Daoy (cell line): ENCODE results near the gene UMPS.

- RAMPAGE, long total RNA = no peak
These were observed 3.7 kb downstream of the PDIA5 start for GRCh38 chr3:123070435-123070982.

DNA sequence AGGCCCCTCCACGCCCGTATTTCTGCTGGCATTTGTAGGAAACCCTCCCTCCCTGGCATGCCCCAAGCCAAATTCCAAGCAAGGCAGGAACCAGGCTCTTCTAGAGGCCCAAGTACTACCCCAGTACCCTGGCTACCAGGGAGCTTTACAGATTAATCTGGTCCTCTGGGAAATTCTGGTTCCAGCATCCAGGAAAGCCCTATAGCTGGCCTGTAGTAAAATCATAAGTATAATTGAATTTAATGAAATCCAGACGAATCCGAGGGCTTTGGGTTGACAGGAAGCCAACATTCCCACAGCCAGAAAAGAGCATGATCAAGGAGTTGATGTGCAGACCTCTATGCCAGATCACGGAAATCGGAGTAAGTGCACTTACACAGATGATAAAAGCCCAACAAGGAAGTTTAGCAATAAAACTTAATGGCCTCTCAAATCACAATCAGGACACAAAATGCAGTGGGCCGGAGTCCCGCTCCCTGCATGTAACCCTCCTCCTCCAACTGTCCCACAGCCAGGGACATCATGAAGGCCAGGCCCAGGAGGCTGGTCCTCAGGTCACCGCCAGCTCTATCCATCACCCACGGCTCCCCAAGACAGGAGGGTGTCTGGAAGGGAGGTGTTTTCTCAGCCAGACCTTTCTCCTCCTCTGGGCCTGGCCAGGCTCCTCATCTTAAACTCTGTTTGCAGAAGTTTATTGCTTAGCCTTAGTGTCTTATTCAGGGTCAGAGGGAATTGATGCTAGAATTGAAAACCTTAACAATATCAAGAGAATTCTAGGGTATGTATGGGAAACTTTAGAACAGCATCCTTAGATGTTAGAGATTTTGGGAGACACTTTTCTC is 62.8 kb upstream of the SEC22A start:
- RAMPAGE, long total RNA = no peak

- RAMPAGE, long total RNA = no peak
These were observed 26.7 kb downstream of the SEC22A start for GRCh38 chr3:123228287-123229017.

DNA sequence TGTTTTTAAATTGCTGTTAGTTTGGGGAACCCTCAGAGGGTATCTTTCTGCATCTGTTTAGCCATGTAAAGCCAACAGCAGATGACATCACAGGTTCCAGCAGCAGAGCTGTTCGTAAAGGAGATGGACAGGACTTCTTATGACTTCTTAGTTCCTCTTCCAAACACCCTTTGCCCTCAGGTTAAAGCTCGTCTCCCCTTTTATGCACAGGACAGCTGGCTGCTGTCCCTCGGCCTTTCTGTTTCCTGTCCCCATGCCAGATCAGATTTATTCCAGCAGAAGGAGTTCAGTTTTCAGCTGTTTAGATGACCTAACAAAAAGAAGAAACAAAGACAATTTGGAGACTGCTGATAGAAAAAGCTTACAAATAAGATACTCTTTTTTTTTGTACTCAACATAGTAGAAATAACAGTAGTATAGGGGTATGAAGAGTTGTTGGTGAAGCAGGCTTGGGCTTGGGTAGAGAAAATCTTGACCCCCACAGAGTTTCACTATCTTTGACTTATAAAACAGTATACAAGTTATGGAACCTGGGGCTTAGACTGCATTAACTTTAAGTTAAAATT is 45.2 kb downstream of the SEC22A start:
- RAMPAGE, long total RNA = no peak

DNA sequence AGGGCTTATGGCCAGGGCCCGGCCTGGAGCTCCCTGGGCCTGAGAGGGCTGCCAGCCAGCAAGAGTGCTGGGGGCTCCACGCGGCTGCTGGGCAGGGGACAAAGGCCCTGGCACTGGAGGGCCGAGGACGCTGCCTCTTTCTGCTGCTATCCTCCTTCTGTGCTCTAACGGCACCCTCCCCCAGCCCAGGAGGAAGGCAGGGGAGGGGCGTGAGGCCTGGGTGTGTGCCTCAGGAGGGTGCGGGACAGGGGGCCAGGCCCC is 115.6 kb downstream of the ADCY5 start:
- RAMPAGE, long total RNA = no peak

- RAMPAGE, long total RNA = no peak
These were observed 1.2 kb downstream of the ADCY5 start for GRCh38 chr3:123447324-123448446.

DNA sequence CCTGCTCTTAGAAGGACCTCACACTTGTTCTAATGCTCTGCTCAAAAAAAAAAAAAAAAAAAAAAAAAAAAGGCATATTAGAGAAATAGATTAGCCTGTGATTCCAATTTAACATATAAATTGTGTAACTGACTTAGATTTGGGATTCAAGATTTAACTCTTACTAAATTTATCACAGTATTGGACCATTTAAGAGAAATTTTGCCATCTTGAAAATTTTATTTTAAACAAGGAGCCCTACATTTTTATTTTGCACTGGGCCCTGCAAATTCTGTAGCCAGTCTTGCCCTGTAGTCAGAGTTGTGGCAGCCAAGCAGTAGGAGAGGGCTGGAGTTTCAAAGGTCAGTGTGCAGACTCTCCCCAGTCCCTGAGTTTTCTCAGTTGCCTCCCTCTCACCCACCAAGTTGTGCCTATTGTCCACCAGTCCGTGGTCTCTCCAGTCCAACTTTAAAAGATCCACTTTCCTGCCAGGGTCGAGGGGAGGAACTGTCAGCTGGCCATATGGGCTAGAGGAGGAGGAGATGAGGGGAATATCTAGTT is 19.1 kb upstream of the HACD2 start:
- RAMPAGE, long total RNA = no peak

DNA sequence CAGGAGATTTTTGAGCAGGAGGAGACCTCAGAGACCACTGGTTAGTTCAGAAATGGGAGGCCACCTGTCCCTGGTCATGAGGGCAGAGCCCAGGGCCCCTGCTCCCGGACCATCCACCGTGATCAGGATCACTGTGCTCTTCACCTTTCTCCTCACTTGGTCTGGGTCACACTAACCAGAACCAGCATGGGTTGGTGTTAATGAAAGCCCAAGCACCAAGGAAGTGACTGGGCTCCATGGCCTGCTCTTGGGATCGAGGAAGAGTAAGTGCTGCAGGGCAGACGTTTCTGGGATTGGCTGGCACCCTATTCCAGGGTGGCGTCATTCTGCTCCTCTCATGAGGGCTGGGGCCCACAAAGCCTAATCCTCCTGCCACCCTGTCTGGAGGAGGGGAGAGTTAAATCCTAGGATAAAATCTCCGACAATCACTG is 42.1 kb upstream of the HACD2 start:
- RAMPAGE, long total RNA = no peak

DNA sequence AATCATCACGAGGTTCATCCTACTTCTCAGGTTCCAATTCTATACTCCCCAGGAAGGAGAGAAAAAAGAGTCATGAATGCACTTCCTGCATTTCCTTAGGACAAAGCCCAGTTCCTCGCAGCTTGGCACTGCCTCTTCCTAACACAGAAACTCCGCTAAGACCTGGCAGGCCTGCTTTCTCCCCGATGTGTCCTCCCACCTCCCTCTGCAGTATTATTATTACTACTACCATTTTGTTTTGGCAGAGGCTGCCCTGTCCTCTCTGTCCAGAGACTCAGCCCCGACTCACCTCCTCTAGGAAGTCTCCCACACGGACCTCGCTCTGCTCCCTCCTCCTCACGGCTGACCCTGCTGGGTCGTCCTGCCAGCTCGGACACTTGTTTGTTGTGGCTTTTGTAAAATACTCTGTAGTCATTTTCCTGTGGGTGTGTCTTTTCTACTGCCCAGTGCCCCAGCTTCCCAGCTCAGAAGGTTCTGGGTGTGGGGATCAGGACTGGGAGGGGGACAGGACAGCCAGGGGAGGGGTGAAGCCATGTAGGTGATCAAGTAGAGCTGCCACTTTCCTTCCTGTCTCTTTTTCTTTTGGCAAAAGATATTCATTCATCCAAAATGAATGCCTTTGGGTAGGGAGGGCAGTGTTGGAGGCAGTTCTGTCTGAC is 107.3 kb upstream of the HACD2 start:
- RAMPAGE, long total RNA = no peak

DNA sequence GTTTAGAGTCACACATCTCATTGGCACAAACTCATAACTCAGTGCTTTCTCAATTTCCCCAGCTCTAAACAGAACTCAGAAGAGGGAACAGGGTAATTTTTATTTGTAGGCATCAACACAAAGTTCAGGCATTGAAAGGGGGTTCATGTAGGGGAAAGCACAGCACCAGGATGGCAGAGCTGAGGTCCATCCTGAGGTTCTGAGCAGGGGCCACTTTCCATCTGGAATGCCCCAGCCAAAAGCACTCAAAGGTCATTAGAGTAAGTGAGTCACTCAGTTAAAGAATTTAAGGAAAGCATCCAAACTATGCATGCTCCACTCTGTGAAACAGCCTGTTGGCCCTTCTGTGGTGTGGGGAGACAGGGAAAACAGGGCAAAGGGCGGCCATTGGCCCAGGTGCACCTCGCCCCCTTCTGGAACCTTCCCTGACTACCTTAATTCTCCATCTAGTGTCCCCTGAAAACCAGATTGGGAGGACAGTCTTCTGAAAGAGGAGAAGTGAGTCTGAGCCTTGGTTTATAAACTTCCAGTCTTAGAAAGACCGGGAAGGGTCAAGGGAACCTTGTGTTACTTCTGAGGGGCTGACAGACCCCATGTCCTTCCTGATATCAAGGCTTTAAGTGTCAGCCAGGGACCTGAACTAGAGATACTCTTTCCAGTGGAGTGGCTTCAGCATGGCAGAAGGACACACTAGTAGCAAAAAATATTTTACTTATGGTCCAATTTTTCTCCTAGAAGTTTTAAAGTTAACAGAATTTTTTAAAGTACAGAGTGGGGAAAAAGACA is 133.3 kb downstream of the MYLK start:
- RAMPAGE, long total RNA = no peak

- RAMPAGE, long total RNA = no peak
These were observed 10.2 kb downstream of the CCDC14 start for GRCh38 chr3:123950779-123951278.

DNA sequence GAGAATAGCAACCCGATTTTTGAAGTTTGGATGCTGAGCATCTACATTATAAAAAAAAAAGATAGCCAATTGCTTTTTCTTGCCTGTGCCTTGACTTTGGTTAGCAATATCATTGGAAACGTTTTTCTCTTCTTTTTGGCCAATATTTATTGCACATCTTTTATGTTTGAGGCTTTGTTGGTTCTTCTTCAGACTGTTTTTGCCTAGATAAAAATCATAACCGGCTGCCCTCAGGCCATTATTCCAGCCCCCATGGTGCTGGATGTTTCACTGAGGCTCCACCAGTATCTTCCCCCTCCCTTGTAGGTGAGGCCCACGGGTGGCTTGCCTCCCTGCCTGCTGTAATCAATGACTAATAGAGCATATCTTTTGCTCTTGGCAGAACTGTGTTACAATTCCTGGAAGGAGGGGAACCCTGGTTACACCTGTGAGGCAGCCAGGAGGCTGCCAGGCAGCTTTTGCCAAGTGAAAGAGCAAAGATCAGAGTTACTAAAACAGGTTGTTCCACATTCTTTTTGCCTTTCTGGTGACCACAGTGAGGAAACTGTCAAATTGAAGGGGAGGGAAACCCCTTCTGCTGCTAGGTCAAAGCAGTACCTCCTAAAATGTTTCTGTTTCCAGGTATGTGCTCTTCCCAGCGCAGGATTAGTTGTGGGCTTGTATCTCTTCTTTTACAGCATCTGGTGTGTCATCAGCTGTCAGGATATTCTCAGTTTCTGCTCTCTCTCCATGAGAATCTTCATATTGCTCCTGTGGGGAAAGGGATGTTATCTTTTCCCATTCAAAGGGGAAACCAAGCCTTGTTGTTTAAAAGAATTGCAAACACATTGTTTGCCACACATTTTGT is 137.6 kb upstream of the UMPS start:
- RAMPAGE, long total RNA = no peak

GRCh38 chr3:124700113-124700520 is 30.1 kb upstream of the UMPS start:
- RAMPAGE, long total RNA = no peak

GRCh38 chr3:124730049-124730632 is at the start of gene UMPS:
TSS of gene UMPS (plus strand) at chr3:124730452.
- RAMPAGE, long total RNA = start-site peak on the plus strand at chr3:124730432-124730453, 124 and 84 reads in 2 replicates

DNA sequence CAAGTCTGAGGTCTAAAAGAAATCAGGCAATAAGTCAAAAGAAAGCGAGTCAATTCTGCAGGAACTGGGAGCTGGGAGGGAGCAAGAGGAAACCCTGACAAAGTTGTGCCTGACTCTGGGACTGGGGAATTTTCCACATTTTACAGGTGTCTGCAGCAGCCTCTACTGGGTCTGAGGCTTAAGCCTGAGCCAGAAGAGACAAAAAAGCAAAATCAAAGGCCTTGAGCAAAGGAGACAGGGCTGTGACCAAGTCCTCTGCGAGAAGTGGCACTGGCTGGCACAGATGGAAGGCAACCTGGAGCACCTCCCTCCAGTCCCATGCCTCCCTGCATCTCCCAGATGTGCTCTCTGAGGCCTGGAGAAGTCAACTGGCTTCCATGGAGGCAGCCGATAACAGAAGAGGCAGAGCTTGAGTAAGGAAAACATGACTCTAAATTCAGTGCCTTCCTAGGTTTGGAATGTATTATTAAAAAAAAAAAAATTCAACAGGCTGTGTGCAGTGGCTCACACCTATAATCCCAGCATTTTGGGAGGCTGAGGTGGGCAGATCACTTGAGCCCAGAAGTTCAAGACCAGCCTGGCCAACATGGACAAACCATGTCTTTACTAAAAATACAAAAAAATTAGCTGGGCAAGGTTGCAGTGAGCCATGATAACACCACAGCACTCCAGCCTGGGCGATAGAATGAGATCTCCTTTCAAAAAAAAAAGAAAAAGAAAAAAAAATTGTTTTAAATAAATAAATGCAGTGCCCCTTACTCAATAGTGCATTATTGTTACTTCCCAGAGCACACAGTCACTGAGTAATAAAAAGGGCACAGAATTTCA is 51.2 kb downstream of the ITGB5 start:
- RAMPAGE, long total RNA = no peak

DNA sequence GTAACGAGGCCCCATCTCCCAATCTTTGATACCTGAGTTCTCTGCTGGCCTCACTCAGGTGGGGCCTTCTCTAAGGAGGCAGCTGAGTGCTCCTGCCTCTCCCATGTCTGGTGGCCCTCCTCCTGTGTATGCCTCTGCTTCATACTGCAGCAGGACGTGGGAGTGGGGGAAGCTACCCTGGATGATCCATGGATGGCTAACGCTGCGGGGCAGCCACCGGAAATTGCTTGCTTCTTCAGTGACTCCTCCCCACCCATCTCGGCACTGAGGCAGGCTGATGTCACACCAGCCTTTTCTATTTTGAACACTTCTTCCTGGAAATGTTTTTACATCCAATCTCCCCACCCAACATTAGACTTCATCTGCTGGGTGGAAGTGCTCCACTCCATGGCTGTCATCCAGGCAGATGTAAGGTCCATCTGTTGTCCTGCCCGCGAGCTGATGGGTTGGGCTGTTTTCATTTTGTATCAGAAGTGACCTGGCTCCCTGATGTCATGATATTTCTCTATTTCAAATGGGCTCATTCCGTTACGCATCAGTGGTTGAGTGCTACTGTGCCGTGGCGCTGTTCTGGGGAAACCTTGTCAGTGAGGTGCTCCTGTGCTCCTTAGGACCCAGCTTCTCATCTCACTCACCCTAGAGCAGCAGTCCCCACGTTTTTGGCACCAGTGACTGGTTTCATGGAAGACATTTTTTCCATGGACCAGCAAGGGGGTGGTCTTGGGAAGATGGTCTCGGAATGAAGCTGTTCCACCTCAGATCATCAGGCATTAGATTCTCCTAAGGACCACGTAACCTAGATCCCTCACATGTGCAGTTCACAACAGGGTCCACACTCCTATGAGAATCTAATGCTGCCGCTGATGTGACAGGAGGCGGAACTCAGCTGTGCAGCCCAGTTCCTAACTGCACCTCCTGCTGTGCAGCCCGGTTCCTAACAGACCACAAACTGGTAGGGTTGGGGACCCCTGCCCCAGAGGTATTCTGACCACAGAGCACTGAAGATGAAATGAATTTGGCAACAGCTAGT is 59.1 kb upstream of the MUC13 start:
- RAMPAGE, long total RNA = no peak

GRCh38 chr3:125042545-125043502 is 13.0 kb downstream of the HEG1 start:
- RAMPAGE, long total RNA = no peak

GRCh38 chr3:125043503-125044301 is 12.1 kb downstream of the HEG1 start:
- RAMPAGE, long total RNA = no peak

GRCh38 chr3:125062731-125063199 is 7.0 kb upstream of the HEG1 start:
- RAMPAGE, long total RNA = no peak

- RAMPAGE, long total RNA = no peak
These were observed 7.5 kb upstream of the HEG1 start for GRCh38 chr3:125063200-125063728.